GM06990 (cell line): Measurements from ENCODE around the genes HSPB3 and SETD9.

DNA sequence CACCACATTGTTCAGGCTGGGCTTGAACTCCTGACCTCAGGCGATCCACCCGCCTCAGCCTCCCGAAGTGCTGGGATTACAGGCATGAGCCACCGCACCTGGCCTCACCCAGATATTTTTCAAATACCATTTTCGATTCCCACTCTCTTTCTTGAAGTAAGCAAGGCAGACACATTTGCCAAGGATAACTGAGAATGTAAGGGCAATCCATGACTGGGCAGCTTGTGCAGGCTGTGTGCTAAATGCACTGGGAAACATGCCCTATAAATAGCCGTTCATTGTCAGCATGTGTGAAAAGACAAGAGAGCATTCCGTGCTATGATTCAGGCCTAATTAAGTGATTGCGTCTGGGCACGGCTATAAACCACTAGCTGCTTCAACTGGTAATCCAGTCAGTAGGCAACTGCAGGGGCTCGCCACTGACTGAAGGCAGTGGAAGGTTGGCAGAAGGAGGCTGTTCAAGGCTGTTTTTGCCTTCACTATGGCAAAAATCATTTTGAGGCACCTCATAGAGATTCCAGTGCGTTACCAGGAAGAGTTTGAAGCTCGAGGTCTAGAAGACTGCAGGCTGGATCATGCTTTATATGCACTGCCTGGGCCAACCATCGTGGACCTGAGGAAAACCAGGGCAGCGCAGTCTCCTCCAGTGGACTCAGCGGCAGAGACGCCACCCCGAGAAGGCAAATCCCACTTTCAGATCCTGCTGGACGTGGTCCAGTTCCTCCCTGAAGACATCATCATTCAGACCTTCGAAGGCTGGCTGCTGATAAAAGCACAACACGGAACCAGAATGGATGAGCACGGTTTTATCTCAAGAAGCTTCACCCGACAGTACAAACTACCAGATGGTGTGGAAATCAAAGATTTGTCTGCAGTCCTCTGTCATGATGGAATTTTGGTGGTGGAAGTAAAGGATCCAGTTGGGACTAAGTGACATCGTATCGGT, at the start of gene HSPB3:
TSS of gene HSPB3 (plus strand) at position 391 of the 946 bp plus-strand sequence.
- RRBS: no CpG with 5 or more reads among the region's 24 CpGs

DNA sequence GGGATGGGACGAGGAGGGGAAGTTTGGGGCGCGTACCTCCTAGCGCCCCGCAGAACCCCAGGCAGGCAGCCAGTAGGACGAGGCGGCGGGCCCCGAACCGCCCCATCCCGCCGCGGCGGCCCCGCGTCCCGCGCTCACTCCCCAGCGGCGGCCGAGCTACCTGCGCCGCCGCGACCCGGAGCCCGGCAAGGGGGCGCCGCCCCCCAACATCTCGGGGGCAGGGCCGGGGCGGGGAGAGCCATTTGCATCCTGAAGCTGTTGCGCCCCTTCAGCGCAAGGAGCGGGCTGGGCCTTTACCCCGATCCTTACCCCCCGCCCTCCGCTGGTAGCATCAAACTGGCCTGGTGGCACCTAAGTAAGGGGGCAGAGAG, 101.4 kb downstream of the ESM1 start:
- RRBS: 13% methylated on average over 5 of the region's 38 CpGs

DNA sequence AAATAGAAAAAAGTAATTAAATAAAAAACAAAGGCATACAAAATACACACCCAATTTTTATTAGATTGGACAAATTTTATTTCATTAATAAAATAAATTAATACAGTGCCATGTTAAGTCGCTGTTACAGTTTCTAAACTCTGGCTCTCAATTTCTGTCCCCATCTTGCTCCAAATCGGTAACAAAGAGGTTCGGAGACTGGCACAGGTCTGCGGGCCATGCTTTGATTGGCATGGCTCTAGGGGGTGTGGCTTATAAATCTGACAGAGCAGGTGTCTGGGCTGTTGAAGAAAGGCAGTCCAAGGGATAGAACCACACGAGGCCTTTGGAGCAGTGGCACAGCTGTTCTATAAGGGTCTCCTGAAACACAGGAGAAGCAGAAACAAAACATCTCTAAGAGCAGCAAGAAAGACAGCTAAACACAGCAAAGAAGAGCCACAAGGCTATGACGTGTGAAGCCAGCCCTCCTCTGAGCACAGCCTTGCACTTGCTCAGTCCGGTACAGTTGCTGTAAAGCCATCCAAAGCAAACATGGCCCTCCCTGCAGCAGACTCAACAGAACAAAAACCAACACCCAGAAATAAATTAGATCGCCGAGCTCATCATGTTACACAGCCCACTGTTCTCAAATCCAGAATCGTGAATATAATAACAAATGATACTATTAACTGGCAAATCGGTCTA, 2.8 kb upstream of the GZMK start:
- RRBS: no CpG with 5 or more reads among the region's 11 CpGs

GRCh38 chr5:55205865-55206347, 21.2 kb downstream of the MCIDAS start:
- RRBS: no CpG with 5 or more reads among the region's 2 CpGs

DNA sequence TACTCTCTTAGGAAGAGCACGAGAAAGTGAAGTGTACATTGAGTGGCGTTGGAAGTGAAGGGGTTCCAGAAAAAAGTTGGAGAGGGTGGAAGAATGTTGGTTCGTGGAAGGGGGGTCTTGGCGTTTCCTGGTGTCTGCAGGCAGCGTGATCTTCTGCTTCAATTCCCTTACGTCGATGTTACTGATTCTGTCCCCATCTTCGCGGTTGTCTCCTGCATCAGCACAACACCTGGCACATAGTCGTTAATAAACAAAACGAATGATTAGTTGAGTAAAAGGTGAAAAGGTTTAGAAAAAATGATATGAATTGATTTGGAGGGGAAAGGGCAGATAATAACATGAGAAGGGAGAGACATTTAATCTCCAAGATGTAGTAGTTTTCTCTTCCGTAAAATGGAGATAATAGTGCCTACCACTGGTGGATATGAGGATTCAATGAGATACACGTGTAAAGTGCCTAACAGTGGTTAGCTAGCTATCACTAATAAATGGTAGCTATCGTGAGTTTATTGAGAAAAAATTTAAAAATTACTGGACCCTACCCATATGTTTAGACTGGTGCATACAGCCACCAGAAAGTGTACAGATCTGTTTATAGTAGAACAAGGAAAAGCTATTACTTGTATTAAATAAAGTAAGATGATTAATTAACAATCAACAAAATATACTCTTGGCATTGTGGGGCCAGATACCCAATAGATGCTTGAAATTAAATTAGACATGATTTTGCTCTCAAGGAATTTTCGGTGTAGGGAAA, 598 bp downstream of the MTREX start:
- RRBS: no CpG with 5 or more reads among the region's 15 CpGs

GRCh38 chr5:55521729-55522419, 12.9 kb downstream of the PLPP1 start:
- RRBS: no CpG with 5 or more reads among the region's 7 CpGs

- RRBS: no CpG with 5 or more reads among the region's 5 CpGs
These were observed 808 bp upstream of the PLPP1 start for GRCh38 chr5:55535583-55535961.

GRCh38 chr5:55600939-55601948, 66.5 kb upstream of the PLPP1 start:
- RRBS: no CpG with 5 or more reads among the region's 12 CpGs

DNA sequence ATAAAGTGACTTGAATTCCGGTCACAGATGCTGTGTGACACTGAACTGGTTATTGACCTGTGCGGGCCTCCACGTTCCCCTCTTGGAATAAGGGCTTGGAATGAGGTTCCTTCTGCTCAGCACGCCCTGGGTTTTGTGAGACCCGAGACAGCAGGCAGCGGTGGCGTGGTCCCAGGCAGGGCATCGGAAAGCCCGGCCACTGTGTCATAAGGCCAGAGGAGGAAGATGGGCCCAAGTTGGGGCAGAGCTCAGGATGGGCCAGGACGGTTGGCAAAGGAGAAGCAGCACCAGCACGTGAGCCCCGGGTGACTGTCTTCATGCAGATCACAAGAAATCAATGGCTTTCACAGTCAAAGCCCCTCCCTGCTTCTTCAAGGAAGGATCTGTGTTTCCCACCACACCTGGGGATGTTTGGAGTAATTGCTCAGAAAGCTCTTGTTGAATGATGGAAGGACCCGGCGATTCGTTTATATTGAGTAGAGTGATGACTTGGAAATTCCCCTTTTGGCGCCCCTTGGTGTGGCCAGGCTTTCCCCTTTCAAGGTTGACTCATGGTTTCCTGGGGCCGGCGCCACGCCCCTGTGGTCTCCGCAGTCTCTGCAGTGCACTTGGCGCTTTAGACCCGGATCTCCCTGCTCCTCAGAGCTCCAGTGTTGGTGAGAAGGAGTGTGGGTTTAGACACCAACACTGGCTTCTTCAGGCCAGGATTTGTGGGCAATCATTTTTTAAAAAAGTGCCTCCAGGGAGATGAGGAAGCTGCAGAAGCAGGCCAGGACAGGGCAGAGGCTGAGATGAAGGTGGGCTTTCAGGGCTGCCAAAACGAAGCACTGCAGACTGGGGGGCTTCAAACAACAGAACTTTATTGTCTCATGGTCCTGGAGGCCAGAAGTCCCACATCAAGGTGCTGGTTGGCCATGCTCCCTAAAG, 52.1 kb downstream of the IL31RA start:
- RRBS: 7% methylated on average over 12 of the region's 23 CpGs

DNA sequence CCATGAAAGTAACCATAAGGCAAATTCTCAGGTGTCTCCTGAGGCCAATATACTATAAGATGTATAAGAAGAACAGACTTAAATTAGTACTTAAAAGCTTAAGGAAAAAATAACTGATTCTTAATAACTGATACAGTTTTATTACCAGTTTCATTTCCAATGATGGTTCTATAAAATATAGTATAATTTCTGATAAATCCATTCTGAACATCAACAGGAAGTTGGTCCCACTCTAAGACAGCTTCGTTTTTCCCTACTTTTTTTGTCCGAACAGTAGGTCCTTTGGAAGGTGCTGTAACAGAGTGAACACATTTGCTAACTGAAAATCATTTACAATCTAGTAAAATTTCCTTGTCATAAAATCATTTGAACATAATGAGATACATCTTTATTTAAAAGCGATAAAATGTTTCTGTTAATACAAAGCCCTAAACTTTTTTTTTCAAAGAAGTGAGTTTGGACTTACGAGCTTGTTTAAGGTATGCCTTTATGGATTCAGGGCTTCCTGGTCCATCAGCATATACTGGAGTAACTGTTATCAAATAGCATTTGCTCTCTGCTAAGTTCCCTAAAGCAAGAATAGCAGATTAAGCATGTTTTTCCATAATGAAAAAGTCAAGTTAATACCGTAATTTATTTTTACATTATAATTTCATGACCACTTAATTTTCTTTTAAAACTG, 42.8 kb downstream of the IL6ST start:
- RRBS: no CpG with 5 or more reads among the region's 5 CpGs

GRCh38 chr5:55977757-55978512, 16.8 kb downstream of the IL6ST start:
- RRBS: no CpG with 5 or more reads among the region's 10 CpGs

DNA sequence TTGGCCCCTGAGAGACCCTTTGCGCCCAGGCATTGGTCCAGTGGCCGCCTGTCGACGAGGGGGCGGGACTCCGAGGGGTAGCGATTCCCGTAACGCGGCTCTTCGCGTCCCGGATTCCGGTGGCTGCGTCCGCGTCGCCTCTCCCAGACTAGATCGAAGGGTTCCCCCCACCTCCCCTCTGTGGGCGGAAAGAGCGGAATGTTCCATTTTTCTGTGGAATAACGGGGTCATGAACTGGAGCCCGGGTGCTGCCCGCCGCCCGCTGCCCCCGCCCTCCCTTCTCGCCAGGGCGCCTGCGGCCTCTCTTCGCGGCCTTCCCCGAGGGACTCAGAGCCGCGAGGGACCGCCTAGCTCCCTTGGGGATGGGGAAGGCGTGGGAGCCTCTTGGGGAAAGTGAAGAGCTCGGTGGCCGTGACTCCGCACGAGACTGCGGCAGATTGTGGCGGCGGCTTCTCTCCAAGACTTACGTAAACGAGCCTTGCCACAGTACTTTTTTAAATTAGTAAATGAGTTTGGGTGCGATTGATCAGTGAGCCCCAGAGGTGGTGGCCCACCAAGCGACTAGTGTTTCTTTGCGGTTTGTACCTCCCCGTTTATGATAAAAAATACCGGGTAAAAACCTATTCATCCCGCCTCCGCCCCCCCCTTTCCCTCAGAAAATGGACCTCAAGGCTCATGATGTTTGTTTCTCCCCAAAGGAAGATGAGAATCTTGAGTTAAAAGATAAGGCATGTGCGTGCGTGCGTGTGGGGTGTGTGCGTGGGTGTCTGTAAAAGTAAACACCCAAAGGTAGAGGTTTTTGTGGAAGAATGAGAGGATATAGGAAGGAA, 540 bp upstream of the IL6ST start:
- RRBS: 0% methylated on average over 2 of the region's 57 CpGs

DNA sequence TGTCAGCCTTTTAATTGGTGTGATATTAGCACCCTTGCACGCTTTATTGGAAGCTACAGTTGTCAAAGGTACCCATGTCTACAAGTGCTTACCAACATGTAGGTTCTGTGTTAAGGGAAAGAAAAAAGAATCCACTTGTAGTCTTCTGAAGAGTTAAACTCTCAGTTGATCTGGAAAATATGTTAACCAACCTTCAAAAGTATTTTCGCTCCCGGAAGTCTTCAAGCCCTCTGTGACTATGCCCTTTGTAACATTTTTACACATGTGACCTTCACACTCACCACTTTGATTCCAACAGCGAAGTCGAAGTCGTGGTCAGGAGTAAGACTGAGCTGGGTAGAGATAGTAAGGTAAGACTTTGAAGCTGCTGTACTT, 64.0 kb upstream of the IL6ST start:
- RRBS: no CpG with 5 or more reads among the region's 6 CpGs

GRCh38 chr5:56097947-56098284, 103.2 kb upstream of the IL6ST start:
- RRBS: no CpG with 5 or more reads among the region's 9 CpGs

- RRBS: no CpG with 5 or more reads among the region's 10 CpGs
These were observed 45.3 kb upstream of the ANKRD55 start for GRCh38 chr5:56278286-56279039.

DNA sequence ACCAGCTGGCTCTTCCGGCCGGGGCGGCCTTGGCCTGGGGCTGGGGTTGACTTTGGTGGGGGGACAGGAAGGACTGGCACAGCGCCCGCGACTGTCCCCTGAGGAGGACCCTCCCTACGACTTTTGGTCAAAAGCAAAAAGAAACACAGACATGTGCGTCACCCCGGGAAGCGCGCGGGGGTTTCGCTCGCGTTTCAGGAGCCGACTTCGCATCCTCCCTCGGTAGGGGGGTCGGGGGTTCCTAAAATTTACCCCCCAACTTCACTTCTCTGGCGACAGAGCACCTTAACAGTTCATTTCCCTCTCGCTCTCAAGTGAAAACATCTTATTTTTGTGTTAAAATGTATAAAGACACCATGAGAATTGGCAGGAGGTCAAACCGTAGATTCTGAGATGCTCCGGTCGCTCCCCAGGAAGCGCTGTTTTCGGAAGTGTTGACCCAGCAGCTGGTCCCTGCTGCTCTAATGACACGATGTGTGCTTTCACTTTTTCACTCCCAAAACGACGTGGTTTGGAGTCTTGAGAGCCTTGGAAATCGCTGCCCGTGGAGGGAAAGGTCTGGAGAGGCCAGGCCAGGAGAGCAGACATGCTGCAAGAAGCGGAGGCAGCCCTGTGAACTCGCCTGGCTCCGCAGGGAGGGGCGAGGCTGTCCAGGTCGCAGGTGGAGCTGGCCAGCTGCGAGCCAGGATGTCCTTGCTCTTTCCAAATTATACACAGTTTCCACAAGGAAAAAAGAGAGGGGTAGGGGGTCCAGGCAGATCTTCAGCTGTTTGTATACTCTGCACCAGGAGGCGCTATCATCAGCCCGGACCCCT, 248.2 kb upstream of the ANKRD55 start:
- RRBS: no CpG with 5 or more reads among the region's 39 CpGs

DNA sequence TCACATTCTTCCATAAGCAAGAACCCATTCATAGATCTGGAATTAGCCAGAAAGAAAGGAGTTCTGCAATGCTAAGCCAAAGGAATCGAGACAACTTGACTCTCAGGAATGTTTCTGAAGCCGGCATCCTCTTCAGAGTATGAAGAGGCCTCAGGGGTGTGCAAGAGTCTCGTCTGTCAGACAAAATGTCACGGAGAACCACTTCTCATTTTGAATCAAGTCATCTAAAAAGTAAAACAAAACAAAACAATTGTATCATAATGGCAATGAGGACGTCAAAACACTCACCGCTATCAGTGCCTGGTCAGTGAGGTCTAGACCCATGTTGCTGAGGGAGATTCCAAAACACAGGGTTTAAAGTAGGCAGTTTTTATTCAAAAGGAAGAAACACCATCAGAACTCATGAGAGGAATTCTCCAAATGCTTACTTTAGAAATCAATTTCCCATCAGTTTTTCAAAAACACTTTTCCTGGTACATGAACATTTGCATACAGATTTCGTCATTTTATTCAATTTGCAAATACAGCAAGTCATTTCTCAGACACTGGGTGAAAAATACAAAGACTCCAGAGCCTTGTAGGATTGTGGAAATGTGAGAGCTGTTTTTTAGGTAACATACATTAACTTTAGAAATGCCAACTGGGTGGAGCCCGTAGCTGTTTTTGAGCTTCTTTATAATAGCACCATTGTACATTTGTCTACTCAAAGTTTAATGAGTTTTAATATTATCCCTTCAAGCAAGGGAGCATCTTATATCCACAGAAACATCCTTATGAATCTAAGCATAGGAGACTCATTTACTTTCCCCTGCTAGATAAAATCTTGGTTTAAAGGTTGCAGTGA, 89.5 kb upstream of the MAP3K1 start:
- RRBS: no CpG with 5 or more reads among the region's 8 CpGs

GRCh38 chr5:56908982-56909687, at the start of gene SETD9:
Gene SETD9, plus strand, starts transcription at chr5:56909596.
- RRBS: 4% methylated on average over 16 of the region's 58 CpGs

DNA sequence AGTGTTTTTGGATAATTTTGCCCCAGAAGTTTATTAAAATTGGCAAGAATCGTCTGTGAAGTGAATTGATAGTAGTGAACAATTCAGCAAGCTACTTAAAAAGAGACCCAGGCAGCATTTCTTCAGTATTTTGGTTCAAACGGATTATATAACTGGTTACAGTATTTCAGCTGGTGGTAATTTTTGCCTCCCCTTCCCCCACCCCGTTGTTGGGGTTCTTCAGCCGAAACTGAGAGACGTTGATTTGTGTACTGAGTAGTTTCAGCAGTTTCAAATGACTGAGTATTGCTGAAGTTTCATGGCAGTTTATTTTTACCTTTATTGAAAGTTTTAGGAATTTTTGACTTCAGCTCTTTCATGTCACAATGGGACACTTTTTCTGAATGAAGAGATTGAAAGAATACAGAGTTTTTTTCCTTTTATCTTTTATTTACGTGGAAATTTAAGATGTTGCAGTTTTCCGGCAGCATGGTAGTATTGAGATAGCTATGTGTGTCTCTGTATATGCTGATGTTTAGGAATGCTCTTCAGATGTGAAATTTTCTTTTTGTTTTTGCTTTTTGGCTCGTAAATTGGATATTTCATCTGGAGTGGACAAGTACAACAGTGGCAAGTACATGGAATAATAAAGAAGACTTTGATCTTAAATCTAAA, 1.8 kb downstream of the GPBP1 start:
- RRBS: no CpG with 5 or more reads among the region's 8 CpGs